Left lung (tissue), 1 donor: ENCODE measurements around the gene ANK3.

DNA sequence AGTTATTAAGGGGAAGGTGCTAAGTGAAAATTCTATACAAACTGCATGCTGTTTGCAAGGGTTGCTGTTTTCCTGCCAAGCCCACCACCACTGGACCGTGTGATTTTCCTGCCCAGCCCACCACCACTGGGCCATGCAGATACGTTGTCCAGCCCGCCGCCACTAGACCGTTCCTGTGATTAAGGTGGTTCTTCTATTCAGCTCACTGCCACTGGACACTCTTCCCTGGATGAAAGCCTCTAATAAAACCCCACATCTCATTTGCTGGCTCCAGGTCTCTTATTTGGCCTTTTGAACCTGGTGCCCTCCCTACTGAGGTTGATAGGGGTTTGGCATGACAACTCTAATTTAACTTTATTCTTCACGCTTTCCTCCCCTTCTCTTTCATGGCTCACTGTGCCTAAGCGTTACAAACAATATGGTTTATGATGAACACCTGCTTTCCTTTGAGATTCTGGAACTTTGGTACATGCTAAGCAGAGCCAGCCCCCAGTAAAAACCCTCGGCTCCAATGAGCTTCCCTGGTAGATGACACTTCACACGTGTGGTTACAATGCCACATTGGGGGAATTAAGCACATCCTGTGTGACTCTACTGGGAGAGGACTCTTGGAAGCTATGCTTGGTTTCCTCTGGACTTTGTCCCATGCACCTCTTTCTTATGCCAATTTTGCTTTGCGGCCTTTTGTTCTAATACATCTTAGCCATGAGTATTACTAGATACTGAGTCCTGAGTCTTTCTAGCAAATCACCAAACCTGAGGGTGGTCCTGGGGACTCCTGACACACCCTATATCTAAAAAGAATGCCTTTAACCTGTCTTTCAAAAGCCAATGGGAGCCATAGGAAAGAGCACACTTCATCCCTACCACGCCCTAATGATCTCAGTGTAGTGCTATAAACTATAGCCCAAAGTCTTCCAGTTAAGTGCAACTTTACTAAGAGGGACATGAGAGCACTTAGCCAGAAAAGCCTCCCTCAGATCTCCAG, 37.8 kb downstream of the CCDC6 start:
- PRO-cap: no peak

- PRO-cap: bidirectional peak, plus-strand start at chr10:59907145, minus-strand start at chr10:59906909
These were observed 632 bp upstream of the CCDC6 start for GRCh38 chr10:59907097-59907279.

- PRO-cap: no peak
These were observed 163.5 kb upstream of the CCDC6 start for GRCh38 chr10:60069716-60070361.

GRCh38 chr10:60337213-60337982, 52.3 kb downstream of the ANK3 start:
- PRO-cap: no peak

GRCh38 chr10:60389622-60390127, at the start of gene ANK3:
ANK3 (minus strand) TSS chr10:60389875.
- PRO-cap: no peak

DNA sequence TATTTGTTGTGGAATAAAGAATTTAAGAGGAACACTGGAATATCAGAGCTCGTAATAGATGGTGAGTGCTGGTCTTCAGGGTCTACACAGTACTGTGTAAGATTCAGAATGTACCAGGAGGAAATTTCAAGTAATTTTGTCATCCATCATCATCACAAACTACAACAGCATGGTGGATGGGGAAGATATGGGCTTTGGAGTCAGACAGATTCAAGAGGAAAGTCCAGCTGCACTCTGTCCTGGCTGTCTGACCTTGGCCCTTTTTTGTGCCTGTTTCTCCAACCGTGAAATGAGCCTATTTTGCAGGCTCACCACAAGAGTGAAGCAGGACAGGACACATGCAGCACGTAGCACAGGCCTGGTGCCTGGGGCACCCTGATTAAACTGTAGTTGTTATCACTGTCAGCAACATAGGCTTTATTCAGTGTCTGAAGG, 37.6 kb downstream of the RHOBTB1 start:
- PRO-cap: no peak

DNA sequence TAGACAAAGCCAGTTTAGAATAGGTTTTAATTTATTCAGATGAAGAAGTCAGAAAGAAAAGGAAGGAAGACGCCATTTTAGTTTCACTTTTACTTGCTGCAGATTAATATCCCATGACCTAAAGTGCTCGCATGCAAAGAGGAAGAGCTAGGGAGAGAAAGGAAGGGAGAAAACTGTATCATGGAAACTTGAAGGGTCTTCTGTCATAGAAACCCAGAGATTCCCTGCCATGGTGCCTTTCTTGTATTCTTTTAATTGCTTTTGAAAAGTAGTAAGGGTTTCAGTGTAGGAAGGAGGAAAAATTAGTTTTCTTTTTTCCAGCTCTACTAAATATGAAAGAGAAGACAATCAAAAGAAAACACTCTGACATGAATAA, 55.4 kb downstream of the TMEM26 start:
- PRO-cap: no peak

GRCh38 chr10:61896956-61897403, 4.5 kb upstream of the ARID5B start:
- PRO-cap: unidirectional peak, plus-strand start at chr10:61897185

- PRO-cap: bidirectional peak, plus-strand start at chr10:61903926, minus-strand start at chr10:61903849
These were observed 2.4 kb downstream of the ARID5B start for GRCh38 chr10:61903663-61904476.

DNA sequence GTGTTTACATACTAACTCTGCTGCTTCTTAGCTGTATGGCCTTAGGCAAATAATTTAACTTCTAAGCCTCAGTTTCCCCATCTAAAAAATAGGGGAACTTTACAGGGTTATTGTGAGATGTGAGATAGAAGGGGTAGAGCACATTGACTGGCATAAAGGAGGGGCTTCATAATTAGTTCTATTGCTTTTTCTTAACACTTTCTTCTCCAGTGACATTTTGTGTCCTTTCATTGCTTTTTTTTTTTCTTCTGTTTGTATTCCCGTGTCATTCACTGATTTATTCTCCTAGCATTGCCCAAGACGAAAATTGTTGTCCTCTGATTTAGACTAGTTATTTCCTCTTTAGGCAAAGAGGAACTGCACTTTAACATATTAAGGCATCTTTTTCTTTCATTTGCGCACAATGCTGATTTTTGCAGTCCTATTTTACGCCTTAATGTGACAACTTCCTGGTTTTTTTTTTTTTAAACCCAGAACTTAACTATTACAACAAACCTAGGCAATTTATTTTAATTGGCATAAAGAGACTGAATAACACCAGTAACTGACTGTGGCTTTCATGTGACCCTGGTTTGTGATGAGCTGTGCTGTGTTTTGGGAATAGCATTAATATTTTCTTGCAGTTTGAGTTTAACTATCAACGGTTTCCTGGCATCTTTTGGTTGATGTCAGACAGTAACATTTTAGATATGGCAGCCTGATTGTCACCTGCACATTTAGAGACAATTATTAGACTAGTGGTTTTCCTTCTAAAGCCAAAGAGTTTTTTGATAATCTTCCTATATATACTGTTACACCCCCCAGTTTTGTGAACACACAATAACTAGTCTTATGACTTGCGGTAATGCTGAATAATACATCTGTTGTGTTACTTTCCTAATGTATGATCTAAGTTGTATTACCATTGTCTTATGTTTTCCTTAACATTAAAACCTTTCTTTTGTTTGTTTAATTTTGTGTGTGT, 39.8 kb downstream of the ARID5B start:
- PRO-cap: unidirectional peak, minus-strand start at position 250 of the sequence

GRCh38 chr10:61994085-61994497, 92.6 kb downstream of the ARID5B start:
- PRO-cap: no peak

- PRO-cap: no peak
These were observed 118.4 kb downstream of the ARID5B start for GRCh38 chr10:62019963-62020320.

- PRO-cap: no peak
These were observed 136.4 kb downstream of the ARID5B start for GRCh38 chr10:62037973-62038281.

DNA sequence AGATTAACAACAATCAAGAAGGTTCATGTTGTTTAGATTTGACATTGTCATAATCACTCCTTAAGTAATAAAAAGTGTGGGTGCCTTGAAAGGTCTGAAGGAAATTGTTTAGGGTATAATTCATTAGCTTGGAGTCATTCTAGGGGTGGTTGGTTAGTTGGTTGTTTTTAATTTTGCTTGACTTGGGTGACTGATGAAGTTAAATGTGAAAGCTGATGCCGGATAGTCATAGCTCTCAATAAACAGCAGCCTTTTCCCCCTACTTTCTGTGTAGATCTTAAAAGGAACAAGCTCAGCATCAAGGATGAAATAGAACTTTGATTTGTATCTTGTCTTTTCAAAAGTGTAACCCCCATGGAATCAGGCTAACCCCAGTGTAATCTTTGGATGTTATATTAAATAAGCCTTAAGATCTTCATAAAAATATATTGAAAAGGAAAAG, 148.3 kb downstream of the ARID5B start:
- PRO-cap: no peak

DNA sequence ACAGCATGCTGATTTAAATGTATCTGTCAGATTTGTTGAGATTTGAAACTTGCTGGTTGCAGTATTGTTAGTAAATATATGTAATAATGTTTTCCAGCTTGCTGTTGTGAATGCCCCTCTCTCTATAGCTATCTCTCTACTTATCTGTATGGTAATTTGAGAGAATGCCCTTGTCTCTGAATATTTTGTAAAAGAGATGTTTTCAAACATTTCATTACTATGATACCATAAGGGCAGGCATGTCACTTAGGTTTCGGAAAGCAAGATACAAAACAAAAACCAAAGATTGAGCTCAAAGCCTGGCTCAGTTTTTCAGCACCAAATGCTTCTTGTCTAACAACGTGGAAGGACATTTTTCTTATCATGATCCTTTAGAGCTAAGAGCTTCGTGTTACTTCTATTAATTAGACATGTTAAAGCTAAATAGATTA, 148.8 kb downstream of the ARID5B start:
- PRO-cap: no peak

DNA sequence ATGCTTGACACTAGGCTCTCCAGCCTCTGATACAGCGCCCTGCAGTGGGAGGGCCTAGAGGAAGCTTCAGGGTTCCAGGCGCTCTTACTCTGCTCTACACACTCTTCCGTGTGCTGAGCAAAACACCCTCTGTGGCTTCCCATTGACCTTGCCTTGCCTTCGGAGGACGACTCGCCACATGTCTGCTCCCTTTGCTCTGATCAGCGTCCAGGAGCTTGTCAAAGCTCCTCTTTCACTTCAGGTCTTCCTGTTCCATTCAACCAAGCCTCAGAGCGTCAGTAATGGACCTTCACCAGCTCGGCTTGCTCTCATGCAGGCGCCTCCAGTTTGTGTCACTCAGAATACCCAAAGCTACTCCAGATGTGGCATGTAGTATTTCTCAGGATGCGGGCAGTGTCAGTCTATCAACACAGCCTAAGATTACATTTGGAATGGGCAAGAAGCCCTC, 173.9 kb downstream of the ARID5B start:
- PRO-cap: no peak

DNA sequence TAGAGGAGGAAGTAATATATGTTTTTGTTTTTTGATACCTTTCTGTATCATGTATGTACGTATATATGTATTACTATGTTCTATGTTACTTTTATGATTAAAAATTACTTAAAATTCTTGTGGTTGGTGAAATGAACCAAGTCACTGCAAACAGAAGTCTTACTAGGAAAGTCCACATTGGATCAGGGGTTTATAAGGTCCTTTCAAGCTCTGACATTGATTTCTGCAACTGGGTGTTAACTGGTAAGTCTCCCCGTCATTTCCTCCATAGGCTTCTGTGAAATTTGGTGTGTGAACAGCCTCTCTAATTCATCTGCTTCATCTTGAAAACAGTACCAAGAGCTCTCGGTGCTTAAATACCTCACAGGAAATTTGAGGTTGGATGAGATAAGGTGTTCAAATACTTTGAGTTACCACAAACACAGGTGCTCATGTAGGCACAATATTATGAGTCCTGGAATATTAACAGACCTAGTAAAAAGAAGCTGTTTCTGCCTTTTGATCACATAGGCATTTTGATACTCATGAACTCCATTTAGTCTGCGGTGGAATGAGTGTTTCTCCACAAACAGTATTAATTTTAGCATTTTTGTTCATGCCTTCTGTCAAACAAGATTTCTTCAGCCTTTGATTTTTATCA, 85.3 kb downstream of the RTKN2 start:
- PRO-cap: no peak

DNA sequence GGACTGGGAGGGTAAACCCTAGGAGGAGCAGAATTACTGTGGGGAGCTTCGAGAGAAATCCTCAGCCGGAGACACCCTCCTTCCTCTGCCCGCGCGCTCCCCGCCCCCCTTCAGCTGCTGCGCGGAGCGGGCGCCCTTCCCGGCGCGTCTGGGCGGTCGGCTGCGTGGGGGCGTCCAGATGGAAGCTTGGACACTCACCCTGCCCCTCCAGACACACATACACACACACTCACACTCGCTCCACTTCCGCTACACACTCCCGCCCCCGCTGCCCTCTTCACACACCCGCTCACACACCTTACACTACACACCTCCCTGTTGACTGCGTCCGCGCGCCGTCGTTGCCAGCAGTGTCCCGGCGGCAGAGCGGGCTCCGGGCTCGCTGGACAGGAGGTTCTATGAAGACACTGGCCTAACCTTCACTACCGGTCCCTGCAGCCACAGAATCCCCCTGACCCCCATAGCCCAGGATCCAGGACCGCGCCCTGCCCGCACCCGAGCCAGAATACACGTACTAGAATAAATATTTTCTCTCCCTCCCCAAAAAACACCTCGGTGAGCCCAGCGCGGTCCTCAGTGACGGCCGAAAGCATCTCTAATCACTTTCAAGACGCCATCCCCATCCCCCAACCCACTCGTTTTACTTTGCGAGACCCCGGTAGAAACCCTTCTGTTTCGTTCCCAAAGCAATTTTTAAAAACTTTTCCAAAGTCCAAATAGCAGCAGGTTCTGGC, 1.1 kb upstream of the EGR2 start:
- PRO-cap: no peak

GRCh38 chr10:62817816-62818437, 1.8 kb upstream of the EGR2 start:
- PRO-cap: no peak

DNA sequence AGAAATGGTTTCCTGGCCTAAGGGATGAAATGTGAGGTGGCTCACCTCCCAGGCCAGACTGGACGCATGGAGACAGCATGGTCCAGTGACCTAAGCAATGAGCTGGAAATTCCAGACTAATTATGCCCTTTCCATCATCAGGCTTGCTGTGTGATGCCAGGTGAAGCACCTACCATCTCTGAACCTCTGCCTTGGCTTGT, 146.9 kb upstream of the NRBF2 start:
- PRO-cap: no peak